Gallbladder (tissue), 1 donor: ENCODE measurements around the genes OR5K2 and NIT2.

- PRO-cap = no peak
Observed at GRCh38 chr3:94036415-94036956, 8.1 kb upstream of the STX19 start.

DNA sequence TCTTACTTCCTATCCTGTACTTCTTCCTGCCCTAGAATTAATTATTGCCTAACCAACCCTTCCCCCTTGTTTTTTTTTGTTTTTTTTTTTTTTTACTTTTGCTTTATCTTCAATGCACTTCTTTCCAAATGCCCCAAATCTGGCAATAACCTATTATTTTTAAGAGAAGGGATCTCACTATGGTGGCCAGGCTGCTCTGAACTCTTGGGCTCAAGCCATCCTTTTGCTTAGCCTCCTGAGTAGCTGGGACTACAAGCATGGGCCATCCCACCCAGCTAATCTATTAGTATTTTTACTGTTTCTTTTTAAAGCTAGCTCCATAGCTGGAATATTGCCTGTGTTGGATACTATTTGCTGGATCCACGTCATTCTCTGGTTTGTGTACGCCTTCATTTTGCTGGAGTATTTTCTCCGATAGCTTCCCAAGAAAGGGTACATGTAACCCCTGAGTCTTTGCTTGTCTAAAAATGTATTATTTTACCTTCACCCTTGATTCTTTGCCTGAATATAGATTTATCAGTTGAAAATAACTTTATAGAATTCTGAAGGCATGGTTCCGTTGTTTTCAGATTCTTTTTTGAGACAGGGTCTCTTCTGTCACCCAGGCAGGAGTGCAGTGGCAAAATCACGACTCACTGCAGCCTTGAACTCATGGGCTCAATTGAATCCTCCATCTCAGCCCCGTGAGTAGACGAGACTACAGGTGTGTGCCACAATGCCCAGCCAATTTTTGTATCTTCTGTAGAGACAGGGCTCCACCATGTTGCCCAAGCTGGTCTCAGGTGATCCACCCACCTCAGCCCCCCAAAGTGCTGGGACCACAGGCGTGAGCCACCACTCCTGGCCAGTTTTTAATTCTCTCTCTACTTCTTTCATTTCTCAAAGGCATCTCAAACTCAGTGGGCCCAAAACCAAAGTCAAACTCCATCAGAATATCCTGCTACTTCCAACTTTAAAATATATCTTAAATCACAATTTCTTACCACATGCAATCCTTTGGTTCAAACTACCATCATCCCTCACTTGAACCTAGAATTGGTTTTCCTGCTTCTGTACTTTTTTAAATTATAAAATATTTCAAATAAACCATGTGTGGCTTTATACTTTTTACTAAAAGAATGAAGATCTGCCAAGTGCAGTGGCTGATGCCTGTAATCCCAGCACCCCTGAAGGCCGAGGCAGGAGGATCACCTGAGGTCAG lies 3.7 kb downstream of the DHFR2 start:
- PRO-cap = no peak

GRCh38 chr3:94648707-94649175 lies 585.9 kb downstream of the NSUN3 start:
- PRO-cap = unidirectional peak, minus-strand start at chr3:94648913

GRCh38 chr3:94881131-94881385 lies 818.2 kb downstream of the NSUN3 start:
- PRO-cap = unidirectional peak, minus-strand start at chr3:94881323

- PRO-cap = no peak
Observed at GRCh38 chr3:97548085-97548508, 216.5 kb upstream of the ARL6 start.

GRCh38 chr3:98427901-98428273 lies 35.1 kb upstream of the OR5K1 start:
- PRO-cap = no peak

DNA sequence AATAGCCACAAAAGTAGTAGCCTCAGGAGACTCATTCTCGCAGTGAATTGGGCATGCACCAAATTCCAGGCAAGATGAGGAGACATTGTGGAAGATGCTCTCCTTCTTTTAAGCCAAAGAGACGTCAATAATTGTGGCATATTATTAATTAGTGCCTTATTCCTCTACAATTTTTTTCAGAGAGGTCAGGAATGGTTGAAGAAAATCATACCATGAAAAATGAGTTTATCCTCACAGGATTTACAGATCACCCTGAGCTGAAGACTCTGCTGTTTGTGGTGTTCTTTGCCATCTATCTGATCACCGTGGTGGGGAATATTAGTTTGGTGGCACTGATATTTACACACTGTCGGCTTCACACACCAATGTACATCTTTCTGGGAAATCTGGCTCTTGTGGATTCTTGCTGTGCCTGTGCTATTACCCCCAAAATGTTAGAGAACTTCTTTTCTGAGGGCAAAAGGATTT lies at the start of gene OR5K2:
Gene OR5K2 (plus strand): TSS at position 192 of the 468 bp plus-strand sequence.
- PRO-cap = no peak

DNA sequence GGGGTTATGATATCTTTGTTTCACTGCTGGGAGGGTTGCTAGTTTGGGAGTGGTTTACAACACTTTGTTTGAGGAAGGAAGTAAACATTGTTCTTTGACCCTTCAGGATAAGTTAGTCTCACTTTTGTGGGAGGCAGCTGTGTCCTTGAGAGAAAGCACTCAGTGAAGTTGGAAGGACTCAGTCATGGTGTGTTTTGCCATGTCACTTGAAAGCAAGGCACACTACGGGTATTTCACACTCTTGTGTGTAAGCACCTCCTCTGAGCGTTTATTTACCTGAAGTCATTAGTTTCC lies 103.3 kb downstream of the CMSS1 start:
- PRO-cap = unidirectional peak, plus-strand start at position 158 of the sequence

- PRO-cap = no peak
Observed at GRCh38 chr3:100032201-100032658, 82.1 kb downstream of the FILIP1L start.

DNA sequence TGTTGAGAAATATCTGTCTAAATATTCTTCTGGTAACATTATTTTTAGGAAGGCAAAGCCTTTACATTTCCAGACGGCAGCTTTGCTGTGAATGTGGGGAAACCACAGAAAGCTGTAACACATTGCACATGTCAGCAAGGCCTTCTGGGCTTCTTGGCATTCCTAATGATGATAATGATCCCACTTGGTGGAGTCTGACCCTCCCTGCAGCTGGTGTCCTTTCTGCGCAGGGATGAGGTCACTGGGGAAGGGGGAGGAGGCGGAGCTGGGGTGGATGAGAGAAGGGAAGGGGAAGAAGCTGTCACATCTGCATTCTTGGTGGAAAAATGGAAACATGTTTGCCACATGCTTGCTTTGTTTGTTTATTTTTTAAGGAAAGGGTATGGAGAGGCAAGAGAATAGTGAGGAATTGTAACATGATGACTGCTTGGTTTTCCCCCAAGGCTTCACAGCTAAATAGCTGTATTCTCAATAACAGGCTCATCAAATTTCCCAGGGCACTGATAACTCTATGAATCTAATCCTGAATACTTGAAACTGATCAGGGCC lies 68.6 kb downstream of the FILIP1L start:
- PRO-cap = no peak

DNA sequence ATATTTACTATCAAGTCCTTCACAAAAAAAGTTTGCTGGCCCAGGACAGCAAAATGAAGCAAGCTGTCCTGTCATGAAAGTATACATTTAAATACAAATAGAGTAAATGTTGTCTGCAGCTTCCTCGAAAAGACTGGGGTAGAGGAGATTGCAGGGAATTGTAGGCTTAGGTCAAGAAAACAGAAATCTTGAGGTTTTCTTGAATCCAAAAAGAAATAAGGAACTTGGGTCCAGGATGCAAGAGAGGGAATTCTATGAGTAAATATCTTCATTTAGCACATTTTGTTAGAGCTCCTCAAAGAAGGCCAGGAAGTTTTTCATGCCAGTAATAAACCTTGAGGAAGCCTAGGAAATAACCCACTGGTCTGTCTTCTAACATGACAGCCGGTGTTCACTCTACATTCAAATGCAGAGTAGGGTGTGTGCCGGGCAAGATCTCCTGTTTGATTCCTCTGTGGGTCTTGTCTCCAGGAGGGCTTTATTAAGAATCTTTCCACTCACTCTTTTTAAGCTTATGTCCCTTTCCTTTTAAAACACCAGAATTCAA lies 40.9 kb downstream of the FILIP1L start:
- PRO-cap = no peak

- PRO-cap = no peak
Observed at GRCh38 chr3:100097828-100098532, 16.3 kb downstream of the FILIP1L start.

DNA sequence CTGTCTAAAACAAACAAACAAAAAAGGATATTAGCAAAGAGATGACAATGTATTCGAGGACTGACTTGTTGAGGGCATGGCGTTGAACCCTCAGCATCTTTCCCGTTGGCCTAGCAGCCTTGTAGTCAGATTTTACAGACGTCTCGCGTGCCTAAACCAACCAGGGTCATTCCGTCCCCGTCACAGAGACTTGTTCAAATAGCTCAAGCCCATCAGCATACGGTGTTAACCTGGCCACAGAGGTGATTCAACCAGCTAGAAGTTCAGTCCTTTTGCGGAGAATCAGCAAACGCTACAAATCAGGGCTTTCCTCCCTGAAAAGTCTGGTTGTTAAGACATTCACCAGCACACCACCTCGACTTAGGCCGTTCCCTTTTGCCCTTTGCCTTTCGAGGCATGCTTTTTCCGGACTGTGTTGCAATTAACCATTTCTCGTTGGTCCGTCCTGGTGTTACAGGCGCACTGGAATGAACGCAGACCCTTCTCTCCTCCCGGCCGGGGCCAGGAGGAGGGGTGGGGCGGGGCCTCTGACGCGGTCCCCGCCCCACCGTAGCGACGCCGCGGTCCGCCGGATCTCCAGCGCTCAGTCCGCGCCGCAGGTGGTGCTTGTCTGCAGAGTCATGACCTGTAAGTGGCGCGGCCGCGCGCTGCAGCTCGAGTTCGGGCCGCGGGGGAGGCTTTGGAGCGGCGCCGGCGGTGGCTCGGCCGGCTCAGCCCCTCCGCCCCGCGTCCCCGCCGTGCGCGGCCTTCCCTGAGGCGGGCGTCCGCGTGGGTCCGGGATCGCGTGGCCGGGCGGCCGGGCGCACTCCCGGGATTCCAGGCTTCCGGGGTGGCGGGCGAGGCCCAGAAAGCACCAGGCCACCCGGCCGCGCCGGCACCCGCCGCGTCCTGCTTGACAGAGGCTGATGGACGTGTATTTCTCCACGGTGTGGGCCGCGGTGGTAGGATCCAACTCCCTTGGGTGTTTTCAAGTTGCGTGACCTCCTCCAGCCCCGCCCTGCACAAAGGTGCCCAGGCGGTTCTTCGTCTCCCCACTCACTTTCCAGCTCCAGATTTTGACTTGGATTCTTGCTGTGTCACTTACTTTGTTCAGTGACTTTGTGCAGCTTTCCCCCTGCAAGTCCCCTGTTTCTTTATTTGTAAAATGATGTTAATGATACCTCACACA lies at the start of gene NIT2:
Gene NIT2 (plus strand): TSS at position 586 of the 1,168 bp plus-strand sequence.
- PRO-cap = bidirectional peak, plus-strand start at position 586 of the sequence, minus-strand start at position 505 of the sequence; unidirectional peak, minus-strand start at position 890 of the sequence

DNA sequence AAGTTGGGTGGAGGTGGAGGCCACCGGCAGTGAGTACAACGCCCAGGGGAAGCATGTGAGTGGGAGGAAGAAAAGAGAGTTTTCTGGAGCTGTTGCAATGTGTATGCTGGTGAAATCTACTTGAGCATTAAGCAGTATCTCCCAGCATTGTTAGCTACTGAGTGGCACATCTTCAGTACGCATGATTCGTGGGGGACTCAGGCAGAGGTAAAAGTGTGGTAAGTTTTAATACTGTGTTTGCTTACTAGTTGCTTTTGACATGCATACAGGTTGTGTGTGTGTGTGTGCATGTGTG lies 26.6 kb downstream of the TMEM45A start:
- PRO-cap = no peak

- PRO-cap = no peak
Observed at GRCh38 chr3:100711658-100713033, 2.9 kb downstream of the TFG start.

DNA sequence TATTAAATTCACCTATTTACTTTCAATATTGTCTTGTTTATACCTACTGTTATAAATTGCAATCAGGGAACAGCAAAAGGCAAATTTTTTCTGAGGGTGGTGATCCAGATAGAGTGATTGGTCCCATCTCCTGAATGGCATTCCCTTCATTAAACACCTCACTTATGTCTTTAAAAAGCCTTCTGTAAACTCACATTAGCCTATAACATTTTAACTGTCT lies 6.2 kb downstream of the ABI3BP start:
- PRO-cap = unidirectional peak, plus-strand start at position 85 of the sequence

DNA sequence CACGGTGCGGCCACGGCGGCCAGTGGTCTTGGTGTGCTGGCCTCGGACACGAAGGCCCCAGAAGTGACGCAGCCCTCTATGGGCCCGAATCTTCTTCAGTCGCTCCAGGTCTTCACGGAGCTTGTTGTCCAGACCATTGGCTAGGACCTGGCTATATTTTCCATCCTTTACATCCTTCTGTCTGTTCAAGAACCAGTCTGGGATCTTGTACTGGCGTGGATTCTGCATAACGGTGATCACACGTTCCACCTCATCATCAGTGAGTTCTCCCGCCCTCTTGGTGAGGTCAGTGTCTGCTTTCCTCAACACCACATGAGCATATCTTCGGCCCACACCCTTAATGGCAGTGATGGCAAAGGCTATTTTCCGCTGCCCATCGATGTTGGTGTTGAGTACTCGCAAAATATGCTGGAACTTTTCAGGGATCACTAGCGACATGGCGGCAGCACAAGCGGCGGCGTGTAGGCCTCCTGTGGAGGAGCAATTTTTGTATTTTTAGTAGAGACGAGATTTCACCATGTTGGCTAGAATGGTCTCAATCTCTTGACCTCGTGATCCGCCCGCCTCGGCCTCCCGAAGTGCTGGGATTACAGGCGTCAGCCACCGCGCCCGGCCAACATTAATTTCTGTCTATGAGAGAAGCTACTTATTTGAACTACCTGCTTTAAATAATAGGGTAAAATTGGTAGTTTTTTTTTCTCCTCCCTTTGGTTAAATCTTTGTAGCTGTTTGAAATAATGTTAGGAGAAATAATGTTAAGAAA lies 2.7 kb downstream of the PCNP start:
- PRO-cap = no peak

GRCh38 chr3:101635809-101636799 lies 40.8 kb downstream of the ZBTB11 start:
- PRO-cap = no peak

GRCh38 chr3:101640262-101641209 lies 36.4 kb downstream of the ZBTB11 start:
- PRO-cap = no peak

DNA sequence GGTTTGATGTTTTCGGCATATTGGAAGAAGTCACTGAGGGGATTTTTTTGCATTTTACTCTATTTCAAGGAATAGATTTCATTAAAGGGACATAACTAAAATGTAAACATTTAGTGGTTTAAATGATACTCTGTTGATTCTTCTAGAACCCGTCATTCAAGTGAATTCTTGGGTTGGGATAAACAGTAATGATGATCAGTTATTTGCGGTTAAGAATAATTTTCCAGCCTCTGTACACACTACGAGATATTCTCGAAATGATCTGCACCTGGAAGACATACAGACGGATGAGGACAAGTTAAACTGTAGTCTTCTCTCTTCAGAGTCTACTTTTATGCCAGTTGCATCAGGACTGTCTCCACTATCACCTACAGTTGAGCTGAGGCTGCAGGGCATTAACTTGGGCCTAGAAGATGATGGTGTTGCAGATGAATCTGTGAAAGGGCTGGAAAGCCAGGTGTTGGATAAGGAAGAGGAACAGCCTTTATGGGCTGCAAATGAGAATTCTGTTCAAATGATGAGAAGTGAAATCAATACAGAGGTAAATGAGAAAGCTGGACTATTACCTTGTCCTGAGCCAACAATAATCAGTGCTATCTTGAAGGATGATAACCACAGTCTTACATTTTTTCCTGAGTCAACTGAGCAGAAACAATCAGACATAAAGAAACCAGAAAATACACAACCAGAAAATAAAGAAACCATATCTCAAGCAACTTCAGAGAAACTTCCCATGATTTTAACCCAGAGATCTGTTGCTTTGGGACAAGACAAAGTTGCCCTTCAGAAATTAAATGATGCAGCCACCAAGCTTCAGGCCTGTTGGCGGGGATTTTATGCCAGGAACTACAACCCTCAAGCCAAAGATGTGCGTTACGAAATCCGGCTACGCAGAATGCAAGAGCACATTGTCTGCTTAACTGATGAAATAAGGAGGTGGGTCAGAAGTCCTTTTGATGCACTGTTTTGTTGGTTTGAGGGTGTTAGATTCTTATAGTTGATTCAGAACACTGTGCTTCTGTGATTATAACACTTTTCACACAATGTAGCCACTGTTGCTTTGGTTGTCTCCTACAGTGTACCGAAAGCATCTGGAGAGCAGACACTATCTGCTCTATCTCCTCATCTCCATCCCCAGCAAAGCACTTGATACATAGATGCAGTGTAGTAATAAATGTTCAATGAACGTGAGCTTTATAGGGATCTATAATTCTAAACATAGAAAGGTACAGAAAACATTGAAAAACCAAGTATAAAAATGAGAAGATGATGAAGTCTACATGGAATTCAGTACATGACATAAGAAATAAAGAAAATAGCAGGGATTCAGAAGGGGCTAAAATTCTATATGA lies 21.0 kb upstream of the NXPE3 start:
- PRO-cap = no peak